Kidney (tissue), 2 donors: ENCODE results near the genes ASB17 and IFI44L.

DNA sequence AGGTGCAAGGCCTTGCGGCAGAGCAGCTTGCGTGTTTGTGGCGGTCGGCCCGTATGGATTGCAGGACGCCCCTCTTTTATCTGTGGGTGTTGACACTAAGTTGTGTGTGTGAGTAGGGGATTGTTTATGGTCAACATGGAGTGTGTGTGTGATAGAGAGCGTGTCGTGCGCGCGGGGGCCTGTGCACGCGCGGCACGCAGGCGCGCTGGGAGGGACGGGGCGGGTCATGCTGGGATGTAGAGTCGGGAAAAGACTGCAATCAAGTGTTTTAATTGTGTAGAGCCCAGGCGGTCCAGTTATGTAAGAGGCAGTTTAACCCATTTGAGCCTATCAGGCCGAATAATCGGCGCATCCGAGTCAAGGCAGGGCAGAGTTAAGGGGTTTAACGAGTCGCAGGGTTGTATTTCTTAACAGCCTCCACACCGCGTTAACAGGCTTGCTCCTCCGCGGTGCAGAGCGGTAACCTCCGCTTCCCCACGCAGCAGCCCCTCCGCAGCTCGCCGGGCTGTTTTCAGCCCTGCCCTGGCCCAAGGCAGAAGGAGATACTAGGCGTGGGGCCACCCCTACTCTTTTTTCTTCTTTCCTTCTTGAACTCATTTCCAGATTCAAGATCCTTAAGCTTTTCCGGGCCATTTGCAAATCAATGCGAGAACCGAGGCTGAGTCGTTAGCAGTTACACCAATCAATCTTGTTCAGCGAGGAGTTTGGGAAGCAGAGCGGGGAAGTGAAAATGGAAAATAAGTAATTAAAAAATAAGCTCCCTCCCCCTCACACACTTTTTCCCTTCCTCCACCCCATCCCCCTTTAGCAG is 1.4 kb upstream of the NEGR1 start:
- PRO-cap, result bidirectional peak, plus-strand start at position 227 of the sequence, minus-strand start at position 178 of the sequence; bidirectional peak, plus-strand start at position 535 of the sequence, minus-strand start at position 519 of the sequence
- RRBS, result 5% methylated on average over 2 of the region's 44 CpGs

DNA sequence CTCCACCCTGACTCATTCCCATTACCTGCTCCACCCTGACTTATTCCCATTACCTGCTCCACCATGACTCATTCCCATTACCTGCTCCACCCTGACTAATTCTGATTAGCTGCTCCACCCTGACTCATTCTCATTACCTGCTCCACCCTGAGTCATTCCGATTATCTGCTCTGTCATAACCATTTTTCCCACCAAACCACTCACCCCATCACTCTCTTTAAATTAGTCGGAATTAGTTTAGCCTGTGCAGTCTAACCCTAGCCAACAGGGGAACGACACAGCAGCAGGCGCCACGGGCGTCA is 901.4 kb upstream of the NEGR1 start:
- PRO-cap, result unidirectional peak, minus-strand start at position 125 of the sequence
- RRBS, result no CpG with 5 or more reads among the region's 6 CpGs

- PRO-cap, result no peak
- RRBS, result no CpG with 5 or more reads among the region's 4 CpGs
Measured at GRCh38 chr1:73806690-73807152, 391.3 kb downstream of the LRRIQ3 start.

- PRO-cap, result no peak
- RRBS, result no CpG with 5 or more reads among the region's 3 CpGs
Measured at GRCh38 chr1:74619244-74619632, 54.4 kb downstream of the ERICH3 start.

DNA sequence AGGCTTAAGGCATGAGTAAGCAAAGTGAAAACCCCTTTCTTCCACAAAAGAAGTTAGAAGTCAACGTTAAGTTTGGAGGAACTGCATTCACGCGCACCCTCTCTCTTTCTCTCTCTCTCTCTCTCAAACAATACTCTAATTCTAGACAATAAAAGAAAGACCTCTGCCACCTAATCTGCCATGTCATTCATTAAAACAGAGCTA is 22.0 kb downstream of the SLC44A5 start:
- PRO-cap, result no peak
- RRBS, result no CpG with 5 or more reads among the region's 3 CpGs

GRCh38 chr1:75677848-75678579 is 46.5 kb upstream of the ACADM start:
- PRO-cap, result no peak
- RRBS, result no CpG with 5 or more reads among the region's 21 CpGs

DNA sequence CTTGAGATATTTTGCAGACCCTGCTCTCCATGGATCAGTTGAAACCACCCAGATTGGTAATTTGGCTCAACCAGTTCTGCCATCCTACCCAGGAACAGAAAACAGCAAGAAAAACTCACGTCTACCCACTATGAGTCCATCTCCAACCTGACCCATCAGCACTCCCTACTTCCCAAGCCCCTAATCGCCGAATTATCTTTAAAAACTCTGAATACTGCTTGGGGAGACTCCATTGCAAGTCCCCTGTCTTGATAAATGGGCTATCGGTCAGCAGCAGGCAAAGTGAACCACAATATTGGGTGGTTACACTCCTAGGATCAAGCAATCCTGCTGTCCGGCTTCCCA is 496 bp upstream of the RABGGTB start:
- PRO-cap, result no peak
- RRBS, result no CpG with 5 or more reads among the region's 5 CpGs

- PRO-cap, result no peak
- RRBS, result no CpG with 5 or more reads among the region's 7 CpGs
Measured at GRCh38 chr1:75786947-75787377, 906 bp downstream of the RABGGTB start.

GRCh38 chr1:75789114-75789630 is 3.1 kb downstream of the RABGGTB start:
- PRO-cap, result no peak
- RRBS, result no CpG with 5 or more reads among the region's 3 CpGs

DNA sequence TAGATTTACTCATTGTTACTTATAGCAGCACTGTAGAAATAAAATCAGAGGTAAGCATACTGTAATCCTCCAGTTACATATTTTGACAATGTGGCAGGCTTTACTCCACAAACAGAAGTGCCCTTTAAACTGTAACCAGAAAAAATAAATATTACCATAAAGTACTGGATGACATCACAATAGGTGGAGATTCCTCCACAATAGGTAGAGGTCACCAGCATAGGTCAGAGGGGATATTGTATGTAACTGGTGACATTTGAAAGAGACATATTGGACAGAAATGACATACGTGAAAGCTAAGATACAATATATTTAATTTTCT is at the start of gene ASB17:
ASB17 (minus strand) TSS at position 126 of the 322 bp plus-strand sequence.
- PRO-cap, result no peak
- RRBS, result no CpG with 5 or more reads among the region's 1 CpG

DNA sequence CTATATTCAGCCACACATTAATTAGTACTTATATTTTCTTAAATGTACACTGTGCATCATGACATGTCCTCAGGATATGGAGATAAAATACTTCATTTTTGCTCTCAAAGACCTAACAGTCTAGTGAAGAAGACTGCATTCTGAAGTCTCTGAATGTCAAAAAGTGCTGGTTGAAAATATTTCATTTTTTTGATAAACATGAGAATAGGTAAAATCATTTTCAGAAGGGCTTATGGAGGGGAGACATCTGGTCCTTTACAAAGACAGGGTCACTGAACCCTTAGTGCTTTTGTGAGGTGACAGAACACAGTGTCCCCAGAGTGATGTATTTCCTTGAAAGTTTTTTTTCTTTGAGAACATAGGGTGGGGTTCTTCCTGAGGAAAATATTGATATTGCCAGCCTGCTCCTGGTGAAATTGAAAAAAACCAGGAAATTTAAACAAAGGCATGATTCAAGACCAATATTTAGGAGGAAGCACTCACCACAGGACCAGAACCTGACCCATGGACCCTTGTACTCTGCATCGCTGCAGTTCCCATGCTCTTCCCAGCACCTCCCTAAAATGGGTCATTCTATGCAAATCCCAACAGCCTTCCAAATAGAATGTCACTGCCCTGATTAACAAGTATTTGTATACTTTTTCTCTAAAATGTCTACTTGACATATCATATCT is 63.6 kb downstream of the ST6GALNAC3 start:
- PRO-cap, result no peak
- RRBS, result no CpG with 5 or more reads among the region's 1 CpG

- PRO-cap, result no peak
- RRBS, result no CpG with 5 or more reads among the region's 7 CpGs
Measured at GRCh38 chr1:76190957-76192016, 116.7 kb downstream of the ST6GALNAC3 start.

DNA sequence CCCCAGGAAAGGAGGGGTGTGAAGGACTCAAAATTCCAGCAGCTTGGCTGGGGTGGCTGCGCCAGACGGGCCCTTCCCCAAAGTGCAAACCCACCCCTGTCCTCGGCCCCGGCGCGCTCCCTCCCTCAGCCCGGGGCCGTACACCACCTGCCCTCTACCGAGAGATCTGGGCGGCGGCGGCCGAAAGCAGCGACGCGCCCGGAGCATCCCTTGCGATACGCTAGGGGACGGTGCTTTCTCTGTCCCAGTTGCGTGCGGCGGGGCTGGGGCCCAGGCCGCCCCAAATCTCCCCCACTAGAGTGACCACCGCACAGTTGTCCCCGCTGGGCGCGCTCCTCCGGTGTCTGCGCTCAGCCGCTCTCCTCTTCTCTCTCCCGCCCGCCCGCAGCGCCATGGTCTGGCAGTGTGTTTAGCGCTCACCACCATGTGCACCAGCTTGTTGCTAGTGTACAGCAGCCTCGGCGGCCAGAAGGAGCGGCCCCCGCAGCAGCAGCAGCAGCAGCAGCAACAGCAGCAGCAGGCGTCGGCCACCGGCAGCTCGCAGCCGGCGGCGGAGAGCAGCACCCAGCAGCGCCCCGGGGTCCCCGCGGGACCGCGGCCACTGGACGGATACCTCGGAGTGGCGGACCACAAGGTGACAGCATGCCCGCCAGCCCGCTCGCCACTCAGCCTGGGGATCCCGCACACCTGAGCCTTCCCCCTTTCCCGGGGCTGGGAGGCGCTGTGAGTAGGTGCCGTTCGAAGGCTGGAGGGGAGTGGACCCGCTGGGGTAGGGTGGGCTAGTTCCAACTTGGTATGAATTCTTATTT is 1.0 kb downstream of the ST6GALNAC5 start:
- PRO-cap, result no peak
- RRBS, result 1% methylated on average over 27 of the region's 65 CpGs

DNA sequence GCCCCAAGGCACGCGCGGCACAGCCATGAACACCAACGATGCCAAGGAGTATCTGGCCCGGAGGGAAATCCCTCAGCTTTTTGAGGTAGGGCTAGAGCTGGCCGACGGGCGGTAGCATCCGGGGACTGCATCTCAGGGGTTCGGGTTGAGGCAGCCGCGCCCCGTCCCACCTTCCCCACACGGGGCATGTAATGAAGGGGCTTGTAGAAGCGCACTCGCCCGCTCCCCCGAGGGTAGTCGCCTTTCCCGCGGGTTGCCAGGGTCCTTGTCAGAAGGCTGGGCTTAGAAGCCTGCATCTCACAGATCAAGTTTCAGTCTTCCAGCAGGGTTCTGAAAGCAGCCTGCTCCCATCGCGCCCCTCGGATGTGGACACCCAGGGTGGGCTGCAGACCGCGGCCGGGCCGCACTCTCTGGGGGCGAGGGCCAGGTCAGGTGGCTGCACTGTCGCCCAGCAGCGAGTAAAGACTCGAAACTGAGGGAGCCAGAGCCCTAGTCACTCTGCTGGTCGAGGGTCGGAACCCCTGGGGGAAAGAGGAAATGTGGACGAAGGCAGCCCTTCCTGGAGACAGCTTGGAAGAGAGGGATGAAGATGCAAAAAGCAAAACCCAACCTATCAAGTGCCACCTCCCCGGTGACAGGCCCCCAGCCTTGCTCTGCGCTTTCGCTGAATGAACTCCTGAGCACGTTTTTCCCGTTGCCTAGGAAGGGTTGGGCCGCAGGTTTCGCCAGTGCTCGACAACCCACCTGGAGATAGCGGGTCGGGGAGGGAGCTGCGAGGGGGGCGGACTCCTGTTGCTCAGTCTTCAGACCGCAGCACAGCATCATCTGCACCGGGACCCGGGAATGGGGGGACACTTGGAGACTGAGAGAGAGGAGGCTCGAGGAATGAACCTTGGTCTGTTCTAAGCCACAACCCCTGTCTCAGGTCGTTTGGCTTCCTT is 740 bp downstream of the AK5 start:
- PRO-cap, result no peak
- RRBS, result 2% methylated on average over 9 of the region's 52 CpGs

GRCh38 chr1:77948056-77948913 is 30.6 kb downstream of the FUBP1 start:
- PRO-cap, result no peak
- RRBS, result no CpG with 5 or more reads among the region's 2 CpGs

DNA sequence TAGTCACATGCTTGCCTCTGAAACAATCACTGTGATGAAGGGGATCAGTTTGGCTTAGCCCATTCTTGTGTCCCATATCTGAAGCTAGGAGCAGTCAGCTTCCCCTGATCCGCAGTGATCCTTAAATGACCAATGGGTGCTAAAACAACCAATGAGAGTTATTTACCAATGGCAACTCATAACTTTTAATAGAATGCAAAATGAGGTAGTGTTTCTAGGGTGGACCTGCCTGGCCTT is 63.4 kb downstream of the GIPC2 start:
- PRO-cap, result no peak
- RRBS, result no CpG with 5 or more reads among the region's 1 CpG

DNA sequence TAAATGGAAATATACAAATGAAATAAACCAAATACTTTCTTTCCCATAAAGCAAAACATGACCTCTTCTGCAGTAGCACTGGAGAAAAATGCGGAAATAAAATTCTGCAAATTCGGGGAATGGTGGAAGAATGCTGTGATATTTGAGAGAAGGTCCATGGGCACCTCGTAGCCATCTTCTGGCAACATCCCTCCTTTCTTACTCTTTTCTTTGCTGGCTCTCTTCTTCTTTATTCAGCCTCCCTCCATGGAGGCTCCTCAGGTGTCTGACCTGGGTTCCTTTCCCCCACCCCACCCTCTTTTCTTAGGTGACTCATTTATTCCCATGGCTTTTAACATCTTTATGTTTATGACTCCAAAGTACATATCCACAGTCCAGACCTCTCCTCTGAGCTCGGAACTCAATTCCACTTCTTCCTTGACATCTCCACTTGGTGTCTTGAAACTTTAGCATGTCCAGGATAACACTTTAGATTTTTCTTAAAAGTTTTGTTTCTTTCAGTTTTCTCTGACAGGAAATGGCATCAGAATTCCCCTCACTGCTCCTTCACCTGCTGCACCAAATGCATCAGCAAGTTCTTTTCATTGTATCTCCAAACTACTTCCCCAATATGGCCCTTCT is 95.7 kb downstream of the GIPC2 start:
- PRO-cap, result no peak
- RRBS, result no CpG with 5 or more reads among the region's 4 CpGs

- PRO-cap, result bidirectional peak, plus-strand start at chr1:78619923, minus-strand start at chr1:78619858; unidirectional peak, plus-strand start at chr1:78620448
- RRBS, result no CpG with 5 or more reads among the region's 14 CpGs
Measured at GRCh38 chr1:78619414-78620692, at the start of gene IFI44L. Gene IFI44L, plus strand, starts transcription at chr1:78620448.

- PRO-cap, result no peak
- RRBS, result no CpG with 5 or more reads among the region's 5 CpGs
Measured at GRCh38 chr1:79004720-79005209, 1.8 kb downstream of the ADGRL4 start.

DNA sequence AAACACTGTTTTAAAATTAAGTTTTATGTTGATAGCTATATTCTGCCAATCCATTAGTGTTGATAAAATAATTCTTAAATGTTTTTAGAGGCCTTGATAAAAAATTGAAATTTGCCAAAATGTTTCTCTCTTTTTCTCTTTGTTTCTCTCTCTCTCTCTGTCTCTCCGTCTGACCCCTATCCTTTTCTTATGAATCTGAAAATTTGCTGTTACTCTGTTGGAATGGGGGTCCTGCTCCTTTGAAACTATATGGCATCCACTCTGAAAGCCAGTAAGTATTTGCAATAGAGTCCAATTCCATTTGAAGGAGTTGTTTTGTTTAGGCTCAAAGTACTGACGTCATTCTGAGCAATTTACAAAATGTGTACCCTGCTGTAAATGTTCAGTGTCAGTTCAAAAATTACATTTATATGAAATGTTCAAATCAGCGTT is 252.7 kb upstream of the ADGRL4 start:
- PRO-cap, result no peak
- RRBS, result no CpG with 5 or more reads among the region's 3 CpGs